Mesangial cell (primary cell): ENCODE results near the gene C11orf97.

DNA sequence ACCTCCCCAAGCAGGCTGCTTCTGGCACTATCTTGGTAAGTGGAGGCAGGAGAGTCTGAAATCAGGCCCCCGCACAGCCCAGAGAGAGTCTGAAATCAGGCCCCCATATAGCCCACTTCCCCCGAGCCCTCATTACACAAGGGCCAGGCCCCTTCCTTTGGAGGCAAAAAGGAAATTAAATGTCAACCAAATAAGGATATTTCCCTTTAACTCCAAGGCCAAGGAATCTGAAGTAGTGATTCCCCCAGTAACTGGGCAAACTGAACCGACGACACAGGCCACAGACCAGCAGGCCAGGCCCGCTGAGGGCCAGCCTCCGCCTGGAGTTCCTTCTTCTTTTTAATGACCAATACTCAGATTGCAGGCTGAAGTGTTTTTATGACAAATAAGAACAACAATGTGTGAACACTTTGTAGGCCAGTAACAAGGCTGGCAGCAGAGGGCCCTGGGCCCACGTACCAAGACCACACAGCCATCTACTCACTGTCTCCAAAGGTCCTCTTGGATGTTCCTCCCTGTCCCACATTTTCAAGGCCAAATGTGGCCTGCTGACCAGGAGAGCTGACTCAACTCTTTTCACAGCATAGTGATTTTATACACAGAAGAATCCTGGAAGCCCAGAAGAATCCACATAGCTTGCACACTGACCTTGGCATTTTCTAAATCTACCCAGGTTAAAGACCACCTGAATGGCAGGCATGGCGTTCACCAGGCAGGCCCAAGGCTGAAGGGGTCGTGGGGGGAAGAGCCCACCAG, 13.5 kb downstream of the SMCO4 start:
- RAMPAGE, long total RNA = no peak

GRCh38 chr11:93636275-93636630, 25.2 kb upstream of the CEP295 start:
- RAMPAGE, long total RNA = no peak

DNA sequence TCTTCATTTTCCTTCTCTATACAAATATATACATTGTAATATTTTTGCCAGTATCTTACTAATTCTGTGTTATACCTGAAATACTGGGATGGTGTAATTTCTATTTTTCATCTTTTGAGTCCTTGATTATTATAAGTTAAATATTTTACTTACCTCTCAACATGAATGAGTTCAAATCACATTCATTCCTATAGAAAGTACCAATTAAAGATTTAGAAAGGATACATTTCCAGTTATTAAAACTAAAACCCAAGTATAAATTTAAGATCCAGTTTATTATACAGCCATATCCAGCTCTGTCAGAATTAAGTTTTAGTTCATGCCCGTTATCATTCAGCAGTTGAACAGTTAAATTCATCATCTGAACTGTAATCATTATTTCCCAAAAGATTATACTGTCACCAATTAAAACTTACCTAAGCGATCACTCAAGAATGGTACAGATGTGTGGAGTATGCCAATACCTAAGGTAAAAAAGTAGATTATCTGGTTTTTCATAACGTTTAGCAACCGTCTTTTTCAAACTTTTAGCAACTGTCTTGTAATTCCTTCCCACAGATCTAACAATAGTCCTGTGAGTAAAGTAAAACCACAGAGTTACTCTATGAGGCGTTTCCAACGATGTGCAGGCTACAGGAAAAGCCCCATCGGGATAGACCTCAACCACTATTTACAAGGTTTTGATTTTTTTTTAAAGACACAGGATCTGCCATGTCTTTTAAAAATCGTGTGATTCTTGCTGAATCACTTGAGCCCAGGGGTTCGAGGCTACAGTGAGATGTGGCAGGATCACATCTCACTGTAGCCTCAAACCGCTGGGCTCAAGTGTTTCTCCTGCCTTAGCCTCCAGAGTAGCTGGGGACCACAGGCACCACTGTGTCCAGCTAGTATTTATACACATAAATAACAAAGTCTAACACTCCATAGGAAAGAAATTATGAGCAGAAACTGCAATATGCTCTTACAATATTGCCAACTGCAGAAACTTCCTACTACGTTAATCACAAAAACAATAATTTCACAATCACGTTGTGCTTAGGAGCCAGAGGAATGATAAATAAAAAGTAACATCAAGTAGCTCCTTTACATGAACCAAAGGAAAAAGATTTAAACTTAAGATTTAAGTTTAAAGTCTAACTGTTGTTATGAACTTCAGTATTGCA, 8.0 kb downstream of the TAF1D start:
- RAMPAGE, long total RNA = no peak

DNA sequence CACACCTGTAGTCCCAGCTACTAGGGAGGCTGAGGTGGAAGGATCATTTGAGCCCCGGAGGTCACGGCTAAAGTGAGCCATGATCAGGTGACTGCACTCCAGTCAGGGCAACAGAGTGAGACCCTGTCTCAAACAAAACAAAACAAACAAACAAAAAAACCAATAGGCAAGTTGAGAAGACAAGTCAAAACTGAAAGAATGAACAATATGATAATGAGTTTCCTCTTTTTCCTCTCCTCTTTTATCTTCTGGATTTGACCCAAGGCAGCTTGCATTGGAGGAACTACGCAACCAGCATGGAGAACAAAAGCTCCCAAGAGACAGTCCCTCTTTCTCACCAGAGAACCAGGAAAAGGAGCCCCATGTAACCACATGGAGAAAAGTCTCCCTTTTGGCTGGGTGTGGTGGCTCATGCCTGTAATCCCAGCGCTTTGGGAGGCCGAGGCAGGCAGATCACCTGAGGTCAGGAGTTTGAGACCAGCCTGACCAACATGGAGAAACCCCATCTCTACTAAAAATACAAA, 9.5 kb upstream of the MED17 start:
- RAMPAGE, long total RNA = no peak

- RAMPAGE, long total RNA = no peak
Measured at GRCh38 chr11:94512237-94512968, at the start of gene C11orf97. TSS of gene C11orf97 (plus strand) at chr11:94512461.

DNA sequence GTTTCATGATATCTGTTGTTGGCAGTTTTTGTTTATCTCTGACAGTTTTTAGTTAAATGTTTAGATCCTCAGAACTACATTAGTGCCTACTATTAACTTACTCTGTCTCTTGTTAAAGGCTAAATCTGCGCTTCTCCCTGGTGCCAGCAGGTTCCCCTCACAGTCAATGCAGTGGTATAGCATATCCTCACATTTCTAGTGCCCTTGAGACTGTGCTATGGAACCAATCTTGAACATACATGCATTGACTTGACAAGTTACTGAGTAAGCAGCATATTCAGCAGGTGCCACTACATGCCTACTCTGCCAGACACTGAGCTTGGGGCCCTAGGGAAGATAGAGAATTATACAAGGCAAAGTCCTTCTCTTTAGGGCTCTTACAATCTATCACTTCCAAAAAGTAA, 3.1 kb downstream of the FUT4 start:
- RAMPAGE, long total RNA = no peak

DNA sequence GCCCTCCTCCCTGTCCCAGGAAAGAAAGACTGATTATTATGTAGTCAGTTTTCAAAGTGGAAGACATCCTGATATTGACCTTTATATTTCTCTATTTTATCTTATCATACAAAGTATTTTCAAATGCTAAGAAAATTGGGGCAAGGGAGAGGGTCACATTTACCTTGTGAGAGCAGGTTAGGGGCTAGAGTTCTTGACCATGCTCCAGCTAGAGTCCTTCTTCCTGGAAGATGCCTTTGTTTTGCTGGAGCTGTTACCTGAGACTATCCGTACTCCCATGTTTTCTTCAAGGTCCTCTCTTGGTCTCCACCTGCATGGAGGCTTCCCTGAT, 24.6 kb downstream of the PIWIL4 start:
- RAMPAGE, long total RNA = no peak

- RAMPAGE, long total RNA = no peak
Measured at GRCh38 chr11:94776363-94777085, 8.4 kb downstream of the AMOTL1 start.

DNA sequence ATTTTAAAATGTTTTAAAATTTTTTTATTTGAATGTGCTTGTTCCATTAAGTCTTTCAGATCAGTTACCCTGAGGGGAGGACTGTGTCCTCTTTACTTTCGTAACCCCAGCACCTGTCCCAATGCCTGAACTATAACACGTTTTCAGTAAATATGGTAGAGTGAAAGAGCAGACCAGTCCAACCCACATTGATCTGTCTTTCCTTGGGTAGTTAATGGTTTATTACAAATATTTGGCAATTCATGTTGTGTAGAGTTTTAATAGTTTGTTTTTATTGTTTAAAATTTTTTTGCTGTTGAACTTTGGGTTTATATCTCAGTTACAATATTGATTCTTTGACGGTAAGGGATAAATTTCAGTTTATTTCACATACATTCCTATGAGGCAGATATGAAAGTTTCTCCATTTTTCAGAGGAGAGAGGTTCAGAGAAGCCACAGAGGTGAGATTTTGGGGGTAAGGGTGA, 27.7 kb downstream of the AMOTL1 start:
- RAMPAGE, long total RNA = no peak

- RAMPAGE, long total RNA = no peak
Measured at GRCh38 chr11:94831249-94831758, 63.1 kb downstream of the AMOTL1 start.

DNA sequence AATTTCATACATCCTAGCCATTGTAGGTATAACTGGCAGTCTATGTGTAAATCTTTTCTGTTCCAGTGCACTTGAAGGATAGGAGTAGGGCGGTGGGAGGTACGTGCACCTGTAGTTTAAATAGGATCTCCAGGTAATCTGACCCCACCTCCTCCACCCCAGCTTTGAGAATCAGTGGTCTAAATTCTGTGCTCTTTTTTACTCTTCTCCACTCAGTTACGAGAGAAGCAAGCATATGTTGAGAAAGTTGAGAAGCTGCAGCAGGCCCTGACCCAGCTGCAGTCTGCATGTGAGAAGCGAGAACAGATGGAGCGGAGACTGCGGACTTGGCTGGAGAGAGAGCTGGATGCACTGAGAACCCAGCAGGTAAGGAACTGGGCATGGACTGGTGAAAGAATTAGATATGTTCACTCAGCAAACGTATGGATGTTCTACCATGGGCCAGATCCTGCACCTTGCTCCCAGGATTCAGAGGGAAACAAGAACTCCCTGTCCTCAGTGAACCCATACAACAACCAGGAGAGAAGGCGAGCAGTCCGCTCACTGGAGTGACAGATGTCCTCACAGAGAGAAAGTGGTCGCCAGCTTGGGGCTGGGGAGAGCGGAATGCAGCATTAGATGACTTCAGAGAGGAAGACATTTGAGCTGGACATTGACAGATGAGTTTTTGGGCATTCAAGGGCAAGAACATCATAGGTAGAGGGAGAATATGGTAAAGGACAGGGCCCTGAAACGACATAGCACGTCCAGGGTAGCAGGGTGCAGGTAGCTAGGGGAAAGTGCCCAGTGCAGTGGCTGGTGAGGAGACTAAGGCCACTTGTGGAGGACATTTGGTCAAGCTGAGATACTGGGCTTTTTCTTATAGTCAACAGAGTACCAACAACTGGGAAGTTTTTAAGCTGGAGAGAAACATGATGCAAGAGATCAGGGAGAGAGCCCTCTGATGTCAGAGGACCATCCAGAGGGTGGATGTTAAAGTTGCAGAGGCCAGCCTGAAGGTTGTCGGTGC, 85.9 kb downstream of the AMOTL1 start:
- RAMPAGE, long total RNA = no peak

DNA sequence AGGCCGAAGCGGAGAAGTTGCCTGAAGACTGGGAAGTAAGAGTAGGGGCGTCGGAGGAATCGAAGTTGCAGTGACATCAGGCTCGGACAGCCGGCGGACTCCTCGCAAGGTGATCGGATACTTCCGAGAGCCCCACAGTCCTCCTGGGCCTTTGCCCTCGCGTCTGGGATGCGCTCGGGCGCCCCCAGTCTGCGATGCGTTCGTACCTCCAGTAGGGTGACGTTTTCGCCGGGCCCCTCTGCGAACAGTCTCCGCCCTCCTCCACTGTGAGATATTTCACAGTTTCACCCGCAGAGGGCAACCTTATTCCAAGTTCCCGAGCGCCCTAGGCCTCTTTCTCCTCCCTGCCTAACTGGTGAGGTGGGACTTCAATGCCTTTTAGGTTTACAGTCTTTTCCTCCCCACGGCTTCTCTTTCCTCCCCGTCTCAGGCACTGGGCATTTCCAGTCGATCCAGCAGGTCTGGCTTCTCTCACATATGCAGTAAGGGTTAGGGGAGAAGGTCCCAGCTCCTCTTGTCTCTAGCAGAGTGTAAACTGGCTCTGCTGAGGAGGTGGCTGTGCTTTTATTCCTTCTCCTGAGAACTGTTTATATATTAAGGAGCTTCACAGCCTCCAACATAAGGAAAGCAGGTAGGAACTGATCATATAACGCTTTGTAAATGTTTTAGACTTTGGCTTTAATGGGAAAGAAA, 61.9 kb downstream of the ENDOD1 start:
- RAMPAGE, long total RNA = no peak

DNA sequence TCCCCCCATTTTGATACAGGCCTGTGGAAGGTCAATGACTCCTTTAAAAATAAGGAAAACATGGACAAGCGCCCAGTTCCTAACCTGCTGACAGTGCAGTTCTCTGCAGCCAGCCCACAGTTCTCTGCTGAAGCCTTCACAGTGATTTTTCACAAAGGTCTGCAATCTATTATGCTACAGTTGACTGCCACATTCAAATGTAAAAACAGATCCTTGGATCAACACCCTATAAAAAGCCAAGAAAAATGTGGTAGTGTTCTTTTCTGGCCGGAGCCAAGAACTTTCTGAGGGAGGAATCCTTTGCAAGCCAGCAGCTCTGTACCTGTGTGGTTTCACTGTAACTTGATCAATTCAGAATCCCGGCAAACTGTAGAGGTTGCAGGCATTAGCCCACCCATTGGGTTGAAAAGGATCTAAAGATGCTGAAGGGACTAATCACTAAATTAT, 107.7 kb upstream of the SESN3 start:
- RAMPAGE, long total RNA = no peak

DNA sequence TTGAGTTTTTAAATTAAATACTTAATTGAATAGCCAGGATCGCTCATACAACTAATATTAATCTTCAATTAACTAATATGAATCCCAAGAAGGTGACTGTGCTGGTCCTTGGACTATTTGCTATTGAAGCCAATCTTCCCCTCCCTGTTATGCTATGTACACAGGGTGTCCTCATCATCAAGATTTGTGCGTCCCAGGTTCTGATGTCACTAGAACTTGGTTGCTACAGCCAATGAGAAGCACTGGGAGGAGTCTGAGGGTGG, 212.2 kb upstream of the SESN3 start:
- RAMPAGE, long total RNA = no peak

- RAMPAGE, long total RNA = no peak
Measured at GRCh38 chr11:95697844-95698589, 91.6 kb downstream of the FAM76B start.

- RAMPAGE, long total RNA = no peak
Measured at GRCh38 chr11:95700428-95700855, 89.1 kb downstream of the FAM76B start.

DNA sequence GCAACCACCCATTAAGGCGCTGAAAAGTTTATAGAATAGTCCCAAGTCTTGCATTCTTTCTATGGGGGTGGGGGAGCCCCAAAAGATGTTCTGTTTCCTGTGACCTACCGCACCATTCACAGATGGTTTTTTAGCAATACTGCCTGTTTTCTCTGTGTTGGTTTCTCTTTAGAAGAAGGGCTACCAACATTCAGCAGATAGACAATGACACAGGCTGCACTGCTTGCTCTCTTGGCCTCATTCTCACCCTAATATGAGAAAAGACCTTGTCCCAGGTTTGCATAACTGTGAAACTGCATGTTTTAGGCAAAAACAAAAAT, 86.5 kb downstream of the FAM76B start:
- RAMPAGE, long total RNA = no peak

GRCh38 chr11:96151544-96152104, 191.4 kb downstream of the MAML2 start:
- RAMPAGE, long total RNA = no peak

DNA sequence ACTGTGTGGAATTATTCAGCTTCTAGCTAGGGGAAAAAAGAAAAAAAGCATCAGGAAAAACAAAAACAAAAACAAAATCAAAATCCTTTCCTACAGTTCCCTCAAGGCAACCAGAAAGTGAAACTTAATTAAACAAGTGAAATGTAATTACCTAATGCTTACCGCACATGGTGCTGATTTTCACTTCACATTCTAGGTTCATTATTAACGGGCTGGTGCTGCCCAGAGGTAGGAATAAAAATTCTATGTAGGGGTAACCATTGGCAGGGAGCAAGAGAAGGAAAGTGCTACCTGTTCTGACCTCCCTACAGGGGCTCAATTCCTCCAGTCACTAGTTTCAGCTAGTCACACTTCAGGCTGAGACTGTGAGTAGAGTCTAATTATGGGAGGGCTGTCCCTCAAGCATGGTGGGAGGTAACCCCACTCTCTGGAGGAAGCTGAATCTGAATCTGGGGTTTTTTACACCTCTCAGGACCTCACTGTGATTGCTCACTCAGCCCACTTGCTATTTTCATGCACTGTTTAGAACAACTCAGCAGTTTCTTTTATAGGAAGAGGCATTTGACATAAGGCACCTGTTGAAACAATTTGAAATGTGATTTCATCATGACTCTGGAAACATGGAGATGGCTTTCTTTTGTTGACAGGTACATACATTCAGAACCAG, 75.5 kb downstream of the MAML2 start:
- RAMPAGE, long total RNA = no peak

- RAMPAGE, long total RNA = no peak
Measured at GRCh38 chr11:96314248-96315166, 28.5 kb downstream of the MAML2 start.